Heart left ventricle (tissue), 7 donors: ENCODE data around the genes UPK1A, ARHGAP33, CAPNS1 and ZNF790.

DNA sequence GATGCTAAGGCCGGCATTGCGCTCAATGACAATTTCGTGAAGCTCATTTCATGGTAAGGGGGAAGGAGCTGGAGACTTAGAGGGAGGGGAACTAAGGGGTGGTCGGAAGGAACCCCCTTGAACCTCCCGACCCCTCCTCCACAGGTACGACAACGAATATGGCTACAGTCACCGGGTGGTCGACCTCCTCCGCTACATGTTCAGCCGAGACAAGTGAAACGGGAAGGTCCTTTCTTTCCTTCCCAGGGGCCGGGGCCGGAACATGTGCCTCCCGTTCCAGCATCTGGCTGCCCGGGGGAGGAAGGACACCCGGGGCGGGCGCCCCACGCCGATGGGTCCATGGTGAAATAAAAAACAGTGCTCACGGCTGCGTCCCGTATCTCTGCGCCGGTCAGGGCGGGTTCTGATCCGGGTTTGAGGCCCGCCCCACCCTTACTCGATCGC lies 450 bp upstream of the TMEM147 start:
- PRO-cap, 6 experiments, result no peak in any of the 6 experiments
- RAMPAGE, long total RNA, 2 experiments, result no peak in any of the 2 experiments
- RRBS, result 2% methylated on average over 23 of the region's 31 CpGs

GRCh38 chr19:35666108-35666701 lies at the start of gene UPK1A:
Gene UPK1A (plus strand): TSS chr19:35666517.
- PRO-cap, 6 experiments, result peak in 1 of 6 experiments; most common plus-strand start chr19:35666330 (in 1)
- RAMPAGE, long total RNA, 2 experiments, result no peak in any of the 2 experiments
- RRBS, result no CpG with 5 or more reads among the region's 12 CpGs

GRCh38 chr19:35739783-35740249 lies 2.4 kb downstream of the IGFLR1 start:
- PRO-cap, 6 experiments, result no peak in any of the 6 experiments
- RAMPAGE, long total RNA, 2 experiments, result no peak in any of the 2 experiments
- RRBS, result no CpG with 5 or more reads among the region's 14 CpGs

GRCh38 chr19:35750152-35750848 lies 1.9 kb downstream of the LIN37 start:
- PRO-cap, 6 experiments, result no peak in any of the 6 experiments
- RAMPAGE, long total RNA, 2 experiments, result no peak in any of the 2 experiments
- RRBS, result no CpG with 5 or more reads among the region's 10 CpGs

DNA sequence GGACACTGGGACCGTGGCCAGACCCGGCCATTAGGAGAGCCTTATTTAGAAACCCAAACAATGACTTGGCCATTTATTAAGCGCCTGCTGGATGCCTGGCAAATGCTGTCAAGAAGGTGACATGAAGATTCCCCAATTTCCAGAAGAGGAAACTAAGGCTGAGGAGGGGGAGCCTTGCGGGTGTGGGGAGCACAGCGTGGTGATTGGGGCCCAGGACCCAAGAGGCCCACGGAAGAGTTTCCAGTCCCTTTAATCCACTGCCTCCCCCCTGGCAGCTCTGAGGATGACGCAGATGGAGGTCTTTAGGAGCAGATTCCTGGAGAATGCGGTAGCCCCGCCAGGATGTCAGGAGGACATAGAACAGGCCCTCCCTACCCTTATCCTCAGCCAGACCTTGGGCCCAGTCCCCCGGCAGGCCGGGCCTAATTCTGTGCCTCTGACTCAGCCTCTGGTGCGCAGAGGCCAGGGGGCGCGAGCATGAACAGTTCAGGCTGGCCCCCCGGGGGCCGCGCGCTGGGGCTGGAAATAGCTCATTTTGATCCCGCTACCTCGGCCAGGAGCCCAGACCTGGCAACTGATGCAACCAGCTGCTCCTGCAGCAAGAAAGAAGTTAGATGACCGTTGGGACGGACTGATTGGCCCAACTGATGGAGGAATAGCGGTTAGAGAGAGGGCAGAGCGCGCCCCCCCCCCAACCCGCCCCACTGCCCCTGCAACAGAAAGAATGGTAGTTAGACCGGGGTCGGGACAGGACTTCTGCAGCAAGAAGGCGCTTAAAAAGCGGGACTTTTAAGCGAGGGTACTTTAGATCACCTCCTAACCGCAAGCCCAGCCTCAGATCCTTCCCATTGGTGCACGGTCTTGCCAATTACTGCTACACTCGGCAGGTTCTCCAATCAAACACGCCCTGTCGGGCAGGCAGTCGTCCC lies 530 bp upstream of the HSPB6 start:
- PRO-cap, 6 experiments, result peak in 6 of 6 experiments; most common plus-strand start position 456 of the sequence (in 4); most common minus-strand start position 224 of the sequence (in 6)
- RAMPAGE, long total RNA, 2 experiments, result no peak in any of the 2 experiments
- RRBS, result 3% methylated on average over 6 of the region's 37 CpGs

DNA sequence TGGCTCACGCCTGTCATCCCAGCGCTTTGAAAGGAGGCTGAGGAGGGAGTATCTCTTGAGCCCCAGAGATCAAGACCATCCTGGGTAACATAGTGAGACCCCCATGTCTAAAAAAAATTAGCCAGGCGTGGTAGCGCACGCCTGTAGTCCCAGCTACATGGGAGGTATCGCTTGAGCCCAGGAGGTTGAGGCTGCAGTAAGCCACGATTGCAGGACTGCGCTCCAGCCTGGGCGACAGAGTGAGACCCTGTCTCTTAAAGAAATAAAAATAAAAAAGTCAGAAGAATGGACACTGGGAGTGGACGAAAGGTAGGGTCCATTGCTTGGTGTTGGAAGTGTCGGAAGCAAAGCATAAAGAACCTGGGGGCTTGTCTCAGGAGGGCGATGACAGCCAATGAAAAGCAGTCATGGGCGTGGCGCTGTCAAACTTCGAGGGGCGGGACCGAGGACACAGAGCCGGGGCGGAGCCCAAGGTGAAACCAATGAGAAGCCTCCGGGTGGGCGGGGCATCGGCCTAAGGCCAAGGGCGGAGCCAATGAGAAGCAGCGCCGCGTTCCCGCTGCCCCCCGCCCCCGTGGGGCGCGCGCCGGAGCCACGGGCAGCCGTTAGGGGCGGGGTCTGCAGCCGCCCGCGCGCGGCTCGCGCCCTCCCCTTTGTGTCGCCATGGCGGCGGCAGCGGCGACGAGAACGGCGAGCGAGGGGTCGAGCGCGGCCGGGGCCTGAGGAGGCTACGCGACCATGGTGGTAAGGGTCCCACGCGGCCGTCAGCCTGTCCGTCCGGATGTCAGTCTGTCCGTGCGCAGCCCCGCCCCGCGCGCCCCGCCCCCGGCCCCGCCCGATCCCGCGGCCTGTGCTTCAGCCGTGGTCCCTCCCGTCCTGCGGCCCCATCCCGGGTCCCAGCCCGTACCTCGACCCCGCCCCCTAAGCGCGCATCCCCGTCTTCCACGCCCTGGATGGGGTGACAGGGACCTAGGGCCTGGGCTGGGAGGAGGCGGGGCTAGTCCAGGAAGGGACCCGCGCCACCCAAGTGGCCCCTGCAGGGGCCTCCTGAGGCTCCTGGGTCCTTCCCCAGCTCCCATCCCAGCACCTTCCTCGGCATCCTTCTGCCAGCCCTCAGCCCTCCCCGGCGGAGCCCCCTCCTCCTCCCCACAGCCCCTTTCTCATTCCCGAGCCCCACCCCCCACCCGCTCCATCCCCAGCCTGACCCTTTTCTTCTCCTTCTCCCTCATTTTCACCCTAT lies at the start of gene ARHGAP33:
Gene ARHGAP33 (plus strand): TSS at position 644 of the 1,240 bp plus-strand sequence.
- PRO-cap, 6 experiments, result peak in 6 of 6 experiments; most common plus-strand start position 656 of the sequence (in 6); most common minus-strand start position 337 of the sequence (in 1)
- RAMPAGE, long total RNA, 2 experiments, result start-site peak on the plus strand in 1 of 2 experiments, centred at position 639 of the sequence, 6 reads per replicate
- RRBS, result 1% methylated on average over 37 of the region's 94 CpGs

DNA sequence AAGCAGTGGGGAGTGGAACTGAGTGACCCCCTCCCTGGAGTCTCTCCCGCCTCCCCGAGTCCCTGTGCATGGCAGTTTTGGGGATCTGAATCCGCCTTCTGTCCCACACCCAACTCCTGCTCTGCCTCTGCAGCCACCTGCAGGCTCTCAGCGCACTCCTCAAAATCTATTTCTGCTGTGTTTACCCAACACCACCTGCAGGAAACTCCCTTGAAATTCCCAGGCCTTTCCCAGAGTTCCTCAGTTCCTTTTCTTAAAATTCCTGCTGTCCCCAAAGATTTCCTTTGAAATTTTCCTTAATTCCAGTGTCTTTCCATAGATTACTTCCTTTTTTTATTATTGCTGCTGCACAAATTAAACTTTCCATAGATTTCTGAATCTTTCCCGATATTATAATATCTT lies 6.0 kb downstream of the NPHS1 start:
- PRO-cap, 6 experiments, result no peak in any of the 6 experiments
- RAMPAGE, long total RNA, 2 experiments, result no peak in any of the 2 experiments
- RRBS, result no CpG with 5 or more reads among the region's 5 CpGs

DNA sequence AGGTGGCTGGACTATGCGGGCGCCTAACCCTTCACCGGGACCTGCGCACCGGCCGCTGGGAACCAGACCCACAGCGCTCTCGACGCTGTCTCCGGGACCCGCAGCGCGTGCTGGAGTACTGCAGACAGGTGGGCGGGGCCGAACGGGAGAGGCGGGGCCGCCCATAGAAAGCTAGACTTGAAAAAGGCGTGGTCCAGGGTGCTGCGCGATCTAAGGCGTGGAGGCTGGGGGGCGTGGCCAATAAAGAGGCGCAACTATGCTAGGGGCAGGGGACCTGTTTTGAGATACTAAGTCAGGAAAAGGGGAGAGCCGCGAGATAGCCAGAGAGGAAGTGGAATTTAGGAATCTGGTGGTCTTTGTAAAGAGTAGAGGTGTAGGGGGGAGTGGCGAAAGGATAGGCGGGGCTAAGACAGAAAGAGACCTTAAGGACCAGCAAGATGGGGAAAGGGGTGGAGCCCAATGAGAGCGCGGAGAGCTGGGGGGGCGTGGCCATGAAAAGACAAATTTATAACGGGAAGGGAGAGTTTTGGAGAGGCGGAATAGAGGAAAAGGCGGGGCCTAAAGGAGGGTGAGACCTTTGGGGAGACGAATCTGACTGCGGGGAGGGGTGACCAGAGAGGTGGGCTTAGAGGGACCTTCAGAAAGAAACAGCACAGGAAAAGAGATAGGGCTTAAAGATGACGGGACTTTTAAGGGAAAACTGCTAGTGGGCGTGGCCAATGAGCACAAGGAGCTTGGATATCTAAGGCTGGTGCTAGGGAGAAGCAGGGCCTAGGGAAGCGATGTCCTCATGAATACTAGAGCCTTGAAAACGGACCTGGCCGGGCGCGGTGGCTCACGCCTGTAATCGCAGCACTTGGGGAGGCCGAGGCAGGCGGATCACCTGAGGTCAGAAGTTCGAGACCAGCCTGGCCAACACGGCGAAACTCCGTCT lies 1.6 kb downstream of the APLP1 start:
- PRO-cap, 6 experiments, result peak in 6 of 6 experiments; most common minus-strand start position 92 of the sequence (in 4)
- RAMPAGE, long total RNA, 2 experiments, result no peak in any of the 2 experiments
- RRBS, result 4% methylated on average over 9 of the region's 51 CpGs

- PRO-cap, 6 experiments, result peak in 1 of 6 experiments; most common minus-strand start chr19:35898513 (in 1)
- RAMPAGE, long total RNA, 2 experiments, result no peak in any of the 2 experiments
- RRBS, result no CpG with 5 or more reads among the region's 5 CpGs
These were observed 4.1 kb upstream of the HCST start for GRCh38 chr19:35898218-35898582.

DNA sequence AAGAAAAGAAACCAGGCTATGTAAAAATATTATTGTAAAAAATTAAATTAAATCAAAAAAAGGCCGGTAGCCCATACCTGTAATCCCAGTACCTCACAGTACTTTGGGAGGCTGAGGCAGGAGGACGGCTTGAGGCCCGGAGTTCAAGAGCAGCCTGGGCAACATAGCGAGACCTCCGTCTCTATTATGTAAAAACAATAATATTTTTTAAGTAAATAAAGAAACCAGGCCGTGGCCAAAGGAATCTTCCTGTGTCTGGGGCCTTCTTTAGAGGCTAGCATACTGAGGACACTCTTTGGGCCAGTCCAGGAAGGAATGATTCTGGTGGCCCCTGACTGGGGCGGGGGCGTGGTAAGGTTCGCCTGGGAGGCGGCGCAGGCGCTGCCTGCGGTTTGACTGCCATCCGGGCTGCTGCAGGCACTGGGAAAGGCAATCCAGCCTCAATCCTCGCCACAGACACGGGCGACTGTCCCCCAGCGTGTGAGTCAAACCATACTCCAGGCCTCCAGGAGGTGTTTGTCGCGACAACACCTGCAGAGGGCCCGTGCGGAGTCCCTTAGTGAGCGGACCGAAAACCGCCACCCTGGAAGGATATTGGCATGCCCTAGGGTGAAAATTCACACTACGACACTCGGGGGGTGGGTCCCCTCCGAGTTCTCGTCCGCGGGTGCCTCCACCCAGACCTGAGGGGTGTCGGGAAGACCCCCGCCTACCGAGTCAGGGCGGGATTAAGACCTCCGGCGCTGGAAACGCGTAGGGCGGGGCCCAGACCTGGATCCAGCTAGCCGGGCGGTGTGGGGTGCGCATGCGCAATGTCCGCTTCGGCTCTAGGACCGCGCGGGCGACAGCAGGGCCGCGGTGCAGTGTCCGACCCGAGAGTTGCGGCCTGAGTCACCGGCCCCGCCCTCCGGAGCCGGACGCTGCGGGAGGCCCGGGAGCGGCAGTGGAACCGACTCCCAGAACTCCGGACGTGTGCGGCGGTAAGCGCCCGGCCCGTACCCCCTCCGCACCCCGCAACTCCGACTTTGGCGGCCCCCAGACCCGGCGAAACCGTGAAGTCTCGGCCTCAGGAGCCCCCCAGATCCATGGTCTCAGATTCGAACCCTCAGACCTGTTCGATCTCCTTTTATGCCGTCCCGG lies at the start of gene CAPNS1:
Gene CAPNS1 (plus strand): TSS at position 889 of the 1,140 bp plus-strand sequence.
- PRO-cap, 6 experiments, result peak in 6 of 6 experiments; most common plus-strand start position 402 of the sequence (in 6); most common minus-strand start position 685 of the sequence (in 5)
- RAMPAGE, long total RNA, 2 experiments, result start-site peak on the plus strand in 2 of 2 experiments, centred at positions 902 to 922 of the sequence, 18 to 20 reads per replicate
- RRBS, result 2% methylated on average over 28 of the region's 83 CpGs

DNA sequence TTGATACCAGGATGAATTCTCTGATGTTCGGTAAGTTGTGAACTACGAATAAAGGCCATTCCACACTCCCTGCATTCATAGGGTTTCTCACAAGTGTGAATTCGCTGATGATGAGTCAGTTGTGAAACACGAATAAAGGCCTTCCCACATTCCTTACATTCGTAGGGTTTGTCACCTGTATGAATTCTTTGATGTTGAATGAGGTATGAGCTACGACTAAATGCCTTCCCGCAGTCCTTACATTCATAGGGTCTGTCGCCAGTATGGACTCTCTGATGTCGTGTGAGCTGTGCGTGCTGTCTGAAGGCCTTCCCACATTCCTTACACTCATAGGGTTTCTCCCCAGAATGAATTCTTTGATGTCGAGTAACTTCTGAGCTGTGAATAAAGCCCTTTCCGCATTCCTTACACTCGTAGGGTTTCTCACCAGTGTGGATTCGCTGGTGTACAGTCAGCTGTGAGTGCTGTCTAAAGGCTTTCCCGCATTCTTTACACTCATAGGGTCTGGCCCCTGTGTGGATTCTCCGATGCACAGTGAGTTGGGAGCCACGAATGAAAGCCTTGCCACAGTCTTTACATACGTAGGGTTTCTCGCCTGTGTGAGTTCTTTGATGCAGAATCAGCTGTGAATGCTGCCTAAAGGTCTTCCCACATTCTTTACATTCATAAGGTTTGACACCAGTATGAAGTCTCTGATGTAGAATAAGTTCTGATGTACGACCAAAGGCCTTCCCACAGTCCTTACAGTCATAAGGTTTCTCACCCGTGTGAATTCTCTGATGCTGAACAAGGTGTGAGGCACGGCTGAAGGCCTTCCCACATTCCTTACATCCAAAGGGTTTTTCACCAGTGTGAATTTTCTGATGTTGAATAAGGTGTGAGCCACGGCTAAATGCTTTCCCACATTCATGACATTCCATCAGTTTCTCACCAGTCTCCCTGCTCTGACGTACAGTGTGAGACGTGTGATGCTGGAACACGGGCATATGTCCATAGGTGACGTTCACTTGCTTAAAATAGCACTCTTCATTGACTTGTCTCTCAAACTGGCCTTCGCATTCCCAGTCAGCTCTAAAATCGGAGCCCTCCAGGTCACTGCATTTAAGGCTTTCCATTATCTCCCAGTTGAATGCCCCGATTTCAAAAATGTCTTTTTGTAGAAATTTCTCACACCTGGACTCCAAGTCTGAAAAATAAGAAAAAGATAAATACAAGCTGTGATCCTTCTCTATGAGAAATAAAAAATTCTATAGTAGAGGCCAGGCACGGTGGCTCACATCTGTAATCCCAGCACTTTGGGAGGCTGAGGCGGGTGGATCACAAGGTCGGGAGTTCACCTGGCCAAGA lies 30.8 kb upstream of the COX7A1 start:
- PRO-cap, 6 experiments, result peak in 4 of 6 experiments; most common plus-strand start position 1,064 of the sequence (in 4); most common minus-strand start position 956 of the sequence (in 1)
- RAMPAGE, long total RNA, 2 experiments, result no peak in any of the 2 experiments
- RRBS, result no CpG with 5 or more reads among the region's 33 CpGs

GRCh38 chr19:36331611-36332730 lies 47.0 kb downstream of the ZFP14 start:
- PRO-cap, 6 experiments, result peak in 6 of 6 experiments; most common plus-strand start chr19:36331861 (in 1); most common minus-strand start chr19:36331747 (in 5)
- RAMPAGE, long total RNA, 2 experiments, result start-site peak on the minus strand in 2 of 2 experiments, at chr19:36331723-36331756 at its widest, 23 to 80 reads per replicate
- RRBS, result under 1% methylated on average over 5 of the region's 37 CpGs

- PRO-cap, 6 experiments, result peak in 6 of 6 experiments; most common plus-strand start chr19:36490020 (in 3); most common minus-strand start chr19:36489861 (in 6)
- RAMPAGE, long total RNA, 2 experiments, result no peak in any of the 2 experiments
- RRBS, result no CpG with 5 or more reads among the region's 22 CpGs
These were observed 435 bp upstream of the ZNF566 start for GRCh38 chr19:36489758-36490233.

- PRO-cap, 6 experiments, result peak in 6 of 6 experiments; most common plus-strand start chr19:36838471 (in 4); most common minus-strand start chr19:36838701 (in 6)
- RAMPAGE, long total RNA, 2 experiments, result start-site peak on the minus strand in 2 of 2 experiments, at chr19:36838324-36838396 at its widest, 19 to 24 reads per replicate
- RRBS, result 1% methylated on average over 10 of the region's 43 CpGs
These were observed at the start of gene ZNF790 for GRCh38 chr19:36838224-36839094. Gene ZNF790 (minus strand): TSS chr19:36838387.

DNA sequence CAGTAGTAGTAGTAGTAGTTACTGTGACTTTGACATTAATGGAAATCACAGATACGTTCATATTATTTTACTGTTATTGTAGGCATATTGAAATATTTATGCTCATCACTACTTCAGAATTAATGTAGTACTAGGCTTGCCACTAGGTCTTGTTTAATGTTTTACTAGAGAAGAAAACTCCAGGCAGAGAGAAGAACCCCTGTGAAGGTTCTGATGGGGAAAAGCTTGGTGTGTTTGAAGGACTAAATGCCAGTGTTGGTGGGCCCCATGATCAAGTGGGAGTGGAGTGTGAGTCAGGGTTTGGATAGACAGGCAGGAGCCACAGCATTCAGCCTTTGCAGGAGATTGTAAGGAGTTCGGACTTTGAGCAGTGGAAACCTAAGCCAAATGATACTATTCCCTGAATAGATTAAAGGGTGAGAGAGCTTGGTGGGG lies 21.3 kb downstream of the ZNF383 start:
- PRO-cap, 6 experiments, result no peak in any of the 6 experiments
- RAMPAGE, long total RNA, 2 experiments, result no peak in any of the 2 experiments
- RRBS, result no CpG with 5 or more reads among the region's 2 CpGs

DNA sequence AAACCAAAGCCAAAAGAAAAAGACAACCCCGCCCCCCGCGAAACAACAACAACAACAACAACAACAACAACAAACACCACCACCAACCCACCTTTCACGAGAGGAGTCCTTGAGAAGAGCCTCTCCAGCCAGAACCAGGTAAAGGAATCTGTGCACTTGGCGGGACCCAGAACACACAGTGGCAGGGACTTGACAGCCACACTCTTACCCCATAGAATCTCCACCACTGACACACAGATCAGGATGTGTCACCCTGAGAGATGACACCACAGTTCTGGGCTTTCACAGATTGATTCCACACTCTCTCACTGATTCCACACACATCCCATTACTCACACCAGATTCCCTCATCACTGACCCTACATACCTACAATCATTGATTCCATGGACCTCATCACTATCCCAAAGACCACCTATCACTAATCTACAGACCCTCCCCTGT lies 21.3 kb upstream of the ZNF875 start:
- PRO-cap, 6 experiments, result no peak in any of the 6 experiments
- RAMPAGE, long total RNA, 2 experiments, result no peak in any of the 2 experiments
- RRBS, result no CpG with 5 or more reads among the region's 5 CpGs

GRCh38 chr19:37771314-37771979 lies 7.9 kb downstream of the ZNF573 start:
- PRO-cap, 6 experiments, result no peak in any of the 6 experiments
- RAMPAGE, long total RNA, 2 experiments, result no peak in any of the 2 experiments
- RRBS, result no CpG with 5 or more reads among the region's 2 CpGs

DNA sequence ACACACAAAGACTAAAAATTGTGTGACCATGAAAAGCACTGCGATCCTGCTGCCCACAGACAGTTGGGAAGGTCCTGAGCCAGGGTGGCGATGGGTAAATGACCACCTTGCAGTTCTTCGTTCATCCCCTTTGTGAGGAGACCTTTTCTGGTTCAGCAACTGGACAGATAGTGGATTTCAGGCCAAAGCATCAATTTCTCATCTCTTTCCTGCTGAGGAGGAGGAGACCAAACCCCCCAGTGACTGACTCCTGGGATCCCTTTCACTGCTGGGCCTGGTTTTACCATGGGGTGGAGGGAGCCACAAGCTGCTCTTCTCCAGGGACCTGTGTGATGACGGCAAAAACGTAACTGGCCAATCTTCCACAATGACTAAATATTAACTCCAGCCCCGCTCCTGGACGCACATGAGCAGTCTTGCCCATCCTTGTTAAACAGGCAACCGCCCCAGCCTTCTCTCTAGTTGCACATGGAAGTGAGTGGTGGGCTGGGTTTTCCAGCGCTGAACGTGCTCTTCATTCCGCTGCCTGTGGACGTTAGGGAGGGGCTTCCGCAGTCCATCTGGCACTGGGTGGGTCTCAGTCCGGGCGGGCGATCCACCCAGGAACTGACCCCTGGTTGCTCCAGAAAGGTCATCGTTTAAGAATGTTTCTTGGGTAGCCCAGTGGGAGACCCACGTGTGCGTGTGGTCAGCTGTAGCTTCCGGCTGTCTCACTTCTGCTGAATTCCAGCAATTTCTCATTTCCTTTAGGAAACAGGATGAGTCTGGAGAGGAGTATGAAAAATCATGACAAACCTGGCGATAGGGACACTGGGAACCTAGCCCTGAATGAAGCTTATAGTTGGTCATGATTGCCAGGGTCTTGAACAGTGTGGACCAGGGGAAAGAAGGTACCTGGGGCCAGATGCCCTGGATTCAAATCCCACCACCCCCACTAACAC lies 92.3 kb downstream of the SIPA1L3 start:
- PRO-cap, 6 experiments, result peak in 2 of 6 experiments; most common plus-strand start position 787 of the sequence (in 2); most common minus-strand start position 537 of the sequence (in 2)
- RAMPAGE, long total RNA, 2 experiments, result no peak in any of the 2 experiments
- RRBS, result 0% methylated on average over 3 of the region's 21 CpGs

DNA sequence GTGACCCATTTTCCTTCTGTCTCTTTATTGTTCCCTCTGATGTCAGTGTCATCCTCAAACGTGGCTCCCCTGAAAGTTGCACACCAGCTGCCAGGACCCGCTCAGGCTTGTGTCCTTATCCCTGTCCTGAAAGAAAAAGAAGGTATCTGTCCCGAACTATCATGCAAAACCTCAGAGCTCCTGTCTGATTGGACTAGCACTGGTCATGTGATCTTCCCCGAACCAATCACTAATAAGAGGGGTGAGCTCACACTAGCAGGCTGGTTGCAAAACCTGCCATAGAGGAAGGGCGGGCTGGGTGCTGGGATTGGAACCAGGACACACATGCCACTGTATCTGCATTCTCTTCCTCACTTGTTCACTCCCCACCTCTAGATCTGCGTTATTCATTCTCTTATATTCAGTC lies 97.5 kb downstream of the SIPA1L3 start:
- PRO-cap, 6 experiments, result peak in 6 of 6 experiments; most common plus-strand start position 279 of the sequence (in 6); most common minus-strand start position 138 of the sequence (in 6)
- RAMPAGE, long total RNA, 2 experiments, result no peak in any of the 2 experiments
- RRBS, result no CpG with 5 or more reads among the region's 6 CpGs

DNA sequence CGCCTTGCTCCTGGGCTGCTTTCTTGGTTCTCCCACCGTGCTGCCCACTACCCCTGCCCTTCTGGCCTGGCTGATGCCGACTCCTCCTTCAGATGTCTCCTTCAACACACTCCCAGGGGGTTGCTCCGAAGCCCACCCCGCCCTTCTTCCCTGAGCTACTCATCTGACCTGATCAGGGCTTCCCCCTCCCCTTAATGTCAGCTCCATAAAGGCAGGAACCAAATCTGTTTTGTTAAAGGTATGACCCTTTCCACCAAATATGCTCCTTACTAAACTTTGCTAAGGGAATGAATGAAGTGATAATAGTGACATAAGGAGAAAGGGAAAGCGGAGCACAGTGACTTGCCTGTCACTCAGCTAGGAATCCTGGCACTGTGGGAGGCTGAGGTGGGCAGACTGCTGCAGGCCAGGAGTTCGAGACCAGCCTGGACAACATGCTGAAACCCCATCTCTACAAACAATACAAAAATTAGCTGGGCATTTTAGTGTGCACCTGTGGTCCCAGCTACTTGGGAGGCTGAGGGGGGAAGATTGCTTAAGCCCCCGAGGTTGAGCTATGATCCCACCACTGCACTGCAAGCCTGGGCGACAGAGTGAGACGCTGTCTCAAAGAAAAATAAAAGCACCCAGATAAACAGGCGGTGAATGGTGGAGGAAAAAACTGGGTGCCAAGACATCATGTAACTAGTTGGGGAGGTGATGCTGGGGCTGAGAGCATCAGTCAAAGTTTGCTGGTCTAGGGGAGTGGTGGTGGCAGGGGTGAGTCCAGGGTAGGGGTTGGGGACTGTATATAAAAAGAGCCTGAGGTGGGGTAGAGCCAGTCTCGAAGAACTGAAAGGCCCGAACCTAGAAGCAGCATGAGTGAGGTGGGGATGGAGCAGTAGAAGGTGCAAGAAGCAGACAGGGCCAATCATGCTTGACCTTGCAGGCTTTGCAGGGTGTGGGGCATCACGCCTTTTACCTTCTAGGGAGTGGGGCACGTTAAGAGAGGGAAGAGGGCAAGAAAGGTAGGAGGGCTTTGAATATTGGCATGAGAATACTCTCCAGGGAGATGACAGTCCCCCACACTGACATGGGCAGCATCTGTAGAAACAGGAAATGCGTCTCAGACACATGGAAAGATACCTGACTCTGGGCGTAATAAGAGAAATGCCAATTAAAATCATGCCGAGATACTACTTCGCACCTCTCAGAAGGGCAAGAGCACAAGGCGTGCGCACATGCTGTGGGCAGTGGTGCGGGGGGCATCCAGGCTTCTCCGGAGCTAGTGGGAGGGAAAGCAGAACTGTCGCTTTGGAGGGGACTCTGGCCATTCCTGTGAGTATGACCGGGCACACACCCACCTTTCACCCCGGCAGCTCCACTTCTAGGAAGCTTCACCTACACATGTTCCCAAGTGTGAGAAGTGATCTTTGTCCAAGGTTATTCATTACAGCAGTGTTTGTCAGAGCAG lies 98.9 kb downstream of the SIPA1L3 start:
- PRO-cap, 6 experiments, result no peak in any of the 6 experiments
- RAMPAGE, long total RNA, 2 experiments, result no peak in any of the 2 experiments
- RRBS, result 86% methylated on average over 3 of the region's 26 CpGs